ENCODE measurements around the gene FBLN2.

DNA sequence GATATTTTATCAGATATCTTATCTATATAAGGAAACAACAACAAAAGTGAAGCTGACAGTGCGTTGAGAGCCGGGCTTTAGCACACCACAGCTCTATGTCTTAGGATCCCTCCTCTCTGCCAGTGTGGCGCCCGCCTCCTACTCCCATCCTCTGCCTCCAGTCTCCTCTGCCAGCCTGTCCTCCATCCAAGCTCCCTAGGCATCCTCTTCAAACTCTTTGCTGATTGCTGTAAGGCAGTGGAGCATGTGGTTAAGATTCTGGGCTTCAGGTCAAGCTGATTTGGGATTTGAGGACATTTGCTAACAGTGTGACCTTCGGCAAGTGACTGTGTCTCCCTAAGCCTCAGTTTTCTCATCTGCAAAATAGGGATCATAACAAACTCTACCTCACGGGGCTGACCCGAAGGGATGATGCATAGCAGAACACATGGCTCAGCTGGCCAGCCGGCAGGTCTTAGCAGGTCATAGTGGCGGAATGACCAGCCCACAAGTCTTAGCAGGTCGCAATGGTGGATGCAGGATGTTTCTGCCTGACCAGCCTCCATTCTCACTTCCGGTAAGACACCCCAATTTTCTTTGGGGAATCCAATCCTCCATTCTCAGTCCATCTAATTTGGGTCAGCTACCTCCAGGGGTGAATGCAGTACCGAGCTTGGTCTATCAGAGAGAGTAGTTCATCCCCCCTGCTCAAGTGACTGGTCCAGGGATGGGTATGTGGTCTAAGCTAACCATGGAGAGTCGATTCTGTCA lies 63.3 kb downstream of the IQSEC1 start:
- PRO-cap, 8 experiments: peak in 5 of 8 experiments; most common plus-strand start position 55 of the sequence (in 3); most common minus-strand start position 216 of the sequence (in 2)

- PRO-cap, 8 experiments: peak in 2 of 8 experiments; most common minus-strand start chr3:13010941 (in 1)
Observed at GRCh38 chr3:13010766-13011210, 62.4 kb downstream of the IQSEC1 start.

GRCh38 chr3:13042142-13042772 lies 31.0 kb downstream of the IQSEC1 start:
- PRO-cap, 8 experiments: no peak in any of the 8 experiments

DNA sequence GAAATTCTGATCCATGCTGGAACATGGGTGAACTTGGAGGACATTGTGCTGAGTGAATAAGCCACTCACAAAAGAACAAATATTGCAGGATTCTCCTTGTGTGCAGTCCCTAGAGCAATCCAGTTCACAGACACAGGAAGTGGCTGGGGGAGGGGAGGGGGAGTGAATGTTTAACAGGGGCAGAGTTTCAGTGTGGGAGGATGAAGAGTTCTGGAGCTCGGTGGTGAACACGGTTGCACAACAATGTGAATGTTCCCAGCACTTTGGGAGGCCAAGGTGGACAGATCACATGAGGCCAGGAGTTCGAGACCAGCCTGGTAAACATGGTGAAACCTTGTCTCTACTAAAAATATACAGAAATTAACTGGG lies 157.4 kb downstream of the NUP210 start:
- PRO-cap, 8 experiments: no peak in any of the 8 experiments

DNA sequence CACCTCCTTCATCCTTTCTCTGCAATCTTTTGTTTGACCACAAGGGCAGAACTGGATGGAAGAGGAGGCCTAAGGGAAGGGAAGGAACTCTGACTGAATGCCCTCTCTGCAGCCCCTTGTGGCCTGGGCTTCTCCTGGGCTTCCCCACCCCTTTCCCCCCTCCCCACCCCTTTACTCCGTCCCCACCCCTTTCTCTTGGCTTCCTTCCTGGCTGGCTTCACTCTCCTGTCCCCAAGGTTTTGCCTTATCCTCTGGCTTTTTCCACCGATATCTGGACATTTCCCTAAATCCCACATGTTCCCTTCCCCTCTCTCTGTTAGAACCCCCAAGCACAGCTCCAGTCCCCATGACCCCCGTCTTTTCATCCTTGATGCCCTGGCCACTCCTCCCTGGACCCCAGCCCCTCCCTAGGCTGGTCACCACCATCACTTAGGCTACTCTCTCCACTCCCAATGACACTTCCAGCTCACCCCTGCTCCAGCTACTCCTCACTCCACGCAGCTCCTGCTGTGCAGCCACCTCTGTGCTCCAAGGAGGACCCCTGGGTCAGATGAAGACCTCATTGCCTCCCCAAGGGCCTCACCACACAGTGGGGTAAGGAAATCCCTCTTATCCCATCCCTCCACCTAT lies 20.2 kb upstream of the FBLN2 start:
- PRO-cap, 8 experiments: no peak in any of the 8 experiments

DNA sequence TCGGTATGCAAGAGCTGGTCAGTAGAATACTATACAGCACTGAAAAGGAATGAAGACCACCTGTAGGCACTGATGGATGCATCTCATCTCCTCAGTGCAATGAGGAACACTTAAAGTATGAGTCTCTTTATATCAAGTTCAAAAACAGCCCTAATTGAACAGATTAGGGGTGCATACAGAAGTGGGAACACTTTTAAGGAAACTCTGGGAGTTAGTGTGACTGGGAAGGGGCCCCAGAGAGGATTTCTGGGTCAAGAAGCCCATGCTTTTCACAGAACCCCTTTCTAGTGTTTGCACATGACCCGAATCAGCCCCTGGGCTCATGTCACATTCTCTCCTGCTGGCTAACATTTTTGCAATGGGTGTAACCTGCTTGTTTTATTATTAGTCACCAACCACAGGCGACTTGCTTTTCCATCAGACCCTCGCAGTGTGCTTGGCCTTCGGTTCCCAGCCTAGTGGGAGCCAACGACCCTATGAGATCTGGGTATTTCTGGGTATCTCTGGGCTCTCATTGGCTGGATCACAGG lies 11.2 kb upstream of the FBLN2 start:
- PRO-cap, 8 experiments: no peak in any of the 8 experiments

DNA sequence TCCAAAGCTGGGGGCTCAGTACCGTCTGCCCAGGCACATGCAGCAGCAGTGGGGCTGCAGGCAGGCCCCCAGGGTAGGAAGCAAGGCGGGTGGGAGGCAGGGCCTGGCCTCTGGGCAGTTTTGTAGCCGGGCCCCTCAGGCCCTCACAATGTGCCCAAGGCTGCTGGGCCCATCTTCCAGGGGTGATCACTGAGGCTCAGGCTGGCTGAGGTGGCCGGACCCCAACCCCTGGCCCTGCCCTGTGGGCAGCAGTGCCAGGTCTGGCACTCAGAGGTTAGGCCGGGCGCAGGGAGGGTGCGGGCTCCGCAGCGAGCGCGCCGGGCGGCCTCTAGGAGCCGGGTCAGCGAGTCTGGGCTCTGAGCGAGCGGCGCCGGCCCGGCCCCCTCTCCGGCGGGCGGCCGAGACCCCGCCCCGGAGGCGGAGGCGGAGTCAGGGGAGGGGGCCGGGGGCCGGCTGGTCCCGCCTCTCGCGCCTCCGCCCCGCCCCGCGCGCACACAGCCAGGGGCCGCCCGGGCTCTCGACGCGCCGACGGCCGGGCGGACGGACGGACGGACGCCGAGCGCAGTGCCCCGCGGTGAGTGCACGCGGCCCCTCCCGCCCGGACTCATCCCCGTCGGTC lies at the start of gene FBLN2:
Gene FBLN2, plus strand, starts transcription at position 491 of the 619 bp plus-strand sequence.
- PRO-cap, 8 experiments: peak in 1 of 8 experiments; most common plus-strand start position 493 of the sequence (in 1)

DNA sequence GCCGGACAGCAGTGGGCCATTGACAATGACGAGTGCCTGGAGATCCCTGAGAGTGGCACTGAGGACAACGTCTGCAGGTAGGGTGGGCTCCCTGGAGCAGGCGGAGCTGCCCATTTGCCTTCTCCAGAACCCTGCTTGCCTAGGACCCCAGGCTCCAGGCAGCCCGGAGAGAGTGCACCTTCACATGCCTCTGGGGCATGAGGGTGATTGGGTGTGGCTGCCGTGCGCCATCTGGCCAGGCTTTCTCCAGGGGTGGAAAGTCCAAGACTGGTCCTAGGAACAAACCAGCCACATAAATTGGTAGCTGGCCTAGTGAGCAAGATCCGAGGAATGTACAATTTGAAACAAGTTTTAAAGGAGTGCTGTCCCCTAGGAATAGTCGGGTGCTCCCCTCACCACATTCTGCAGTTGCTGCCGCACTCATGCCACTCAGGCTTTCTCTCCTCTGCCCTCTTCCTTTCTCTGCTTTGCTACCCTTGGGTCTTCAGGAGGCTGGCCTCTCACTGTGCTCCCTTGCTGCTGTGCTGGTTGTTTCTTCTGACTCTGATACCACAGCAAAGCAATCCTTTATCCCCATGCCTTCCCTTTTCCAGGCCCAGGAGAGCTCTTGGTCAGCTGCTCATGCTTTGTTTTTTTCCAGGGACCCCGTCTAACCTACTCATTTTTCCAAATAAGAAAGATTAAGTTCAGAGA lies 59.3 kb downstream of the FBLN2 start:
- PRO-cap, 8 experiments: no peak in any of the 8 experiments

DNA sequence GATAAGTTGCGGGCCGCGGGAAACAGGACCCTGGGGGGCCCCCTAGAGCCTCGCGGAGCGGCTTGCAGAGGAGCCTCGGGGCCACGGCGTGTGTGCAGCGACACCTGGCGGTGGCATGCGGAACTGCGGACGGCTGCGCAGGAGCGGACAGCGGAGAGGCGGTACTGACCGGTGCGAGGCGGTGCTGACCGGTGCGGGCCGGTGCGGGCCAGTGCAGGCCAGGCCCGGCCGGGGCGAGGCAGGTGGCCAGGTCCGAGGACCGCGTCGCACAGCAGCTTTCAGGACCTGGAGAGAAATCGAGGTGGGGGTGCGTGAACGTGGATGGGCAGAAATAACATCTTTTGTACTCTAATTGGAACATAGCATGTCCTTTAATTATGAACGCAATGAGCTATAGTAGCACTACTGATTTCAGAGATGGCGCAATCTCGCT lies 101.6 kb downstream of the FBLN2 start:
- PRO-cap, 8 experiments: no peak in any of the 8 experiments

- PRO-cap, 8 experiments: no peak in any of the 8 experiments
Observed at GRCh38 chr3:13655206-13655817, 106.4 kb downstream of the FBLN2 start.

- PRO-cap, 8 experiments: no peak in any of the 8 experiments
Observed at GRCh38 chr3:13826719-13827176, 53.1 kb downstream of the WNT7A start.

DNA sequence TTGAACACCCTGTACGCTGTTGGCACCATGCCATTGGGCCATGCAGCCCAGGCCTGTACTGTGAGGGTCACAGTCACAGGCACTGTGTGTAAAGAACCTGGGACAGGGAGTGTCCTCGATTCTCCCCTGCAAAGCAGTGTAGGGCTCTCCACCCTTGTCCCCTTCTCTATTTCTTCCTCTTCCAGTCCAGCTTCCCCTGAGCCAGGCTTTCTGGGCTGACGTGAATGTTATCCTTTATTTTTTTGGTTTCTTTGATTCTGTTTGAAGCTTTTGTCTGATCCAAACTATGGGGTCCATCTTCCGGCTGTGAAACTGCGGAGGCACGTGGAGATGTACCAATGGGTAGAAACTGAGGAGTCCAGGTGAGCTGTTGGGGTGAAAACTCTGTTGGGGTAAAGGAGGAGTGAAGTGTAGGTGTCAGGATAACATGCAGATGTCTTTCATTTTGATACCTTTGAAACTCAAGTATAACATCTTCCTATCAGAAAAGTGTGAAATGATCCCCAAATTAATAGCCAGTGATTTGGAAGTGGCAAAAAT lies 6.5 kb downstream of the TMEM43 start:
- PRO-cap, 8 experiments: no peak in any of the 8 experiments

DNA sequence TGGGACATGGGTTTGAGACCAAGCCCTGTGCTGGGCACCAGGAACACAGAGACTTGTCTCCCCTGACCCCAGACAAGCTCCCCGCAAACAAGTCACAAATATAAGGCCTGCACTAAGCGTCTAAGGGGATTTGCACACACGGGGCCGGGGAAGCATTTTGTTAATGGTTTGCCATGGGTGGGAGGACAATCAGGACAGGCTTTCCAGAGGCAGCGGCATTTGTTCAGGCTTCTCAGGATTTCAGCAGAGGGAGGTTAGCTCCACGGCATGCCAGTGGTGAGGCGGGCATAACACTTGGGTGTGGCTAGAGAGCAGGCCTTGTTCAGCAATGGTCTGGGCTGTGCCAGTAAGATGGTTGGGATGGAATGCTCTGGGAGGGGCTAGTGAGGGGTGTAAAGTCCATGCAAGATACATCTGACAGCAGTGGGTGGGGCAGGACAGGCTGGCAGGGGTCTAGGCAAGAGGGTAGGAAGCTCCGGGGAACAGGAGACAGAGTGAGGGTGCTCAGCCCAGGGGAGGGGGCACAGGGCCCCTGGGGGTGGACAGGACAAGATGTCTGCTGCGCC lies 8.3 kb downstream of the TMEM43 start:
- PRO-cap, 8 experiments: peak in 2 of 8 experiments; most common plus-strand start position 352 of the sequence (in 2)

DNA sequence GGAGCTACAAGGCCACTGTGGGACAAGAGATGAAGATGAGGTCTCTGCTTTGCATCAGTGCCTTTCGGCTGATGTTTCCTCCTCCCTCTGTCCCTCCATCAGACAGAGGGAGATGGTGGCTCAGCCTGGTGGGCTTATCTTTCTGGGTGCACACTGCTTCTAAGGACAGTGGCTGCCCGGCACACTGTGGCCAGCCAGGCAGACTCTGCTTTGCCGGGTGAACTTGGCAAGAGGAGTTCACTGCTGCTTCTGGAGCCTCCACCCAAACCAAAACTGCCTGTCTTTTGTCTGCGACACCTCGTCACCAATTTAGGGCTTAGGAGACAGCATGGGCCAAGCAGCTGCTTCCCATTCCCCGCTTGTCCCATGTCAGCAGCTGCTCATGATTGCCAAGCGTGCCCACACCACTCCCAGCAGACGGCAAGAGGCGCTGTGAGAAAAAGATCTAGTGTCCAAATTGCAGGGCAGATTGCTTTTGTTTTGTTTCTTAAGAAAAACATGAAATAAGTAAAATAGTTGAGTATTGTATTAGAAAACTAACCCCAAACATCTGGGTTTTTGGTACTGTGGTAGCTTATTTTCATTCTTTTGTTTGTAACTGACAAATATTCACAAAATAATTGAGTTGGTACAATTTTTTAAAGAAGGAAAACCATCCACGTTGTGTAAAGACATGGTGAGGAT lies 57.3 kb downstream of the LSM3 start:
- PRO-cap, 8 experiments: no peak in any of the 8 experiments

GRCh38 chr3:14319464-14320060 lies 82.8 kb upstream of the SLC6A6 start:
- PRO-cap, 8 experiments: no peak in any of the 8 experiments

DNA sequence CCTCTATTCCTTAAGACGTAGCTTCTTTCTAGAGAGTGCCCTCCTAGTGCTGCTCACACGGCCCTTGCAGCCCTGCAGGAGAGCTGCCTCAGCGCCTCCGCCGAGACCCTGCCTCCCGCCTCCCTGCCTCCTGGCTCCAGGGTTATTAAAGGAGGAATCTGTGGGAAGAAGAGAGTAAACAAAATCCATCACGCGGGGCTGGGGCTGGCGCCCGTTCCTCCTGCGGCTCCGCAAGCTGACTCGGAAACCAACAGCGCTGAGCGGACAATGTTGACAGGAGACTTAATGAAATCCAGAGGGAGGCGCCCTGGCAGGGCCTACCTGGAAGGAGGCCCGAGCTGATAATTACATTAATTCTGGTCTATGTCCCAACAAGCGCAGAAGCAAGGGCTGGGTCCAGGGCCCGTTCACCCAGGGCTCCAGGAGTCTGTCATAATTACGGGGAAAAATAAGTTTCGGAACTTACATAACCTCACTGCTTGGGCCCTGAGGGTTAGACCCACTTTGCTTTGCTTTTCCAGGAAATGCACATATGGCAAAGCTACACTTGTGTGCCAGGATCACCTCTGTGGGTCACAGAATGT lies 43.9 kb upstream of the SLC6A6 start:
- PRO-cap, 8 experiments: no peak in any of the 8 experiments

DNA sequence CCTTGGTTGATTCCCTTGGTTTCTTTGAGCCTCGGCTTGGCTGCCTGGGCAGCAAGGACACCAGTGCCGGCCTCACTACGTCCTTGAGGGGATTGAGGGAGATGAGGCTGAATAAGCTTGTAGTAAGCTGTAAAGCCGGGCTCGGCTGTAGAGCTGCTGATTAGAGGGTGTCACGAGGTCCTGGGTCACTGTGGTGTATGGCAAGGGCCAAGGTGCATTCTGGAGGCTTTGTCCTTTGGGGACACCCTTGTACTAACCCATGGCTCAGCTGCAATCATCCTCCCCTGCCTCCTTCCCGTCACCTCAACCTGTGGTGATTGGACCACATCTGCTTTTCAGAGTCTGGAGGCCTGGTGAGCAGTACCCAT lies 2.2 kb downstream of the SLC6A6 start:
- PRO-cap, 8 experiments: no peak in any of the 8 experiments

DNA sequence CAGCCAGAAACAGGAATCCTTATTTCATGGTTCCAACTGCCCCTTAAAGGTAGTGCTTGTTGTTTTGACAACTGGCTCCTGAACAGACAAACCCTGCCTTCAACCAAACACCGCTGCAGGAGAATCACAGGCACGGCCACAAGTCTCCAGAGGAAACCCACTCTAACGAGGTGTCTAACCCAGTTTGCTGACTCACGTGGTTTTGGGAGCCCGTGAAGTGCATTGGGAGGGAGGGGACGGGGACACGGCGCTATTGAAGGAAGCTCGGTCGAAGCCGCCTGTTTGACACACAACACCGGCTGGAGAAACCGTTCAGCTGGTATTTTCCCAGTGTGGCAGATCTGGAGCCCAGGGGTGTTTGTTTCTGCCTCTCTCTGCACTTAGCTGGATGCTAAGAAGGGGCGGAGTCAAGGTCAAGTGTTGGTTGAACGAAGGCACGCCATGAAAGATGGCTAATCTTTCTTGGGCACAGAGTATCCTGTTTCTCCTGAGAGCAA lies 22.3 kb downstream of the SLC6A6 start:
- PRO-cap, 8 experiments: peak in 1 of 8 experiments; most common plus-strand start position 253 of the sequence (in 1); most common minus-strand start position 125 of the sequence (in 1)

- PRO-cap, 8 experiments: peak in 4 of 8 experiments; most common minus-strand start chr3:14431792 (in 3)
Observed at GRCh38 chr3:14431417-14431907, 29.1 kb downstream of the SLC6A6 start.

DNA sequence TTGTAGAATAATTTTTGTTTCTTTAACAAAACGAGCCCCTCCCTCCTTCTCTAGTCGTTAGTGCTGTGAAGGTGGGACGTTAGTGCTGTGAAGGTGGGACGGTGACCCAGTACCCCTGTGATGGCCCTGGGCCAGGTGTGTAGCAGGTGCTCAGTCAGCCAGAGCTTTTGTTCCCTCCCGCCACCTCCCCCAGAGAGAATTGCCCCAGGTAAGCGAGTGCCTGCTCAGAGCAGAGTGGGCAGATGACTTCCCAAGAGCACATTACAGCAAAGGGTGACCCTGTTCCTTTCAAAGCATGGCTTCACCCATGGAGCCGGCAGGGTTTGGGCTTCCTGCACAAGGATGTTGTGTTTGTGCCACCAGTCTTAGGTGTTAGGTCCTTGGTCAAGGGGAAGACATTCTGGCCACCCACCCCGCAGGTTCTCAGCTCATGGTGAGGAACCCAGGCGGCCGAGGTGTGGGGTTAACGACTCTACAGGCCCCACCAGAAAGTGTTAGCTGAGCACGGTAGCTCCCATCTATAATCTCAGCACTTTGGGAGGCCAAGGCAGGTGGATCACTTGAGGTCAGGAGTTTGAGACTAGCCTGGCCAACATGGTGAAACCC lies 30.7 kb downstream of the SLC6A6 start:
- PRO-cap, 8 experiments: peak in 2 of 8 experiments; most common minus-strand start position 419 of the sequence (in 1)

All from peripheral blood mononuclear cell (primary cell).